Placental pericyte (primary cell): ENCODE data around the gene CPEB1.

DNA sequence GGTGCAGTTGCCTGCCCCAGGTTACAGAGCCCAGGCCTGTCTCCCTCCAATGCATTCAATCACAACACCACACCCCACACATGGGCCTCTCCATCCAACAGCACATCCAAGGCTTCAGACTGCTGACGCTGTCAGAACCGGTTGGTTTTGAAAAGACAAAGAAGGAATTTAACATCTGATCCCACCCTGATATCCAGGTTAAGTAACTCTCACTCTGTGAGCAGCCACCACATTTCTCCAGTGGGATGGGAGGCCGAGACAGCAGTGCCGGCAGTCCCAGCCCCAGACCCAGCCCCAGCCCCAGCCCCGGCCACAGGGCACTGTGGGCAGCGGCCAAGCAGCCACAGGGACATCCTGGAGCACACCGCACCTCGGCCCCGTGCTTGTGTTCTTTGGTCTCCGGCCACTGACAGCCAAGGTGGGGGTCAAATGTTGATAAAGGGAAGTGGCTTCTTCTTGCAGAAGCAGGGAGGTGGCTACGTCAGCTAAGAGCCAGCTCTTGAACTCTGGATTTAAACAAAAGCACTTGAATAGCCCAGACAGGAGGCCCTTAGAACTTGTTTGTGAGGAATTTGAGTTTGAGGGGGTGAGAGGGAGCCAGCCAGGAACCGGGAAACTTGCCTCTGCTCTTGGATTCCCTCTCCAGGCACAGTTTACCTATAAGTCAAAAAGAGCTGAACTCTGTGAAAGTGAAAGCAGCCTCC lies 135.9 kb upstream of the ABHD17C start:
- CAGE, long polyA plus RNA, result no peak

GRCh38 chr15:80695492-80696125 lies 499 bp downstream of the ABHD17C start:
- CAGE, long polyA plus RNA, result no peak

DNA sequence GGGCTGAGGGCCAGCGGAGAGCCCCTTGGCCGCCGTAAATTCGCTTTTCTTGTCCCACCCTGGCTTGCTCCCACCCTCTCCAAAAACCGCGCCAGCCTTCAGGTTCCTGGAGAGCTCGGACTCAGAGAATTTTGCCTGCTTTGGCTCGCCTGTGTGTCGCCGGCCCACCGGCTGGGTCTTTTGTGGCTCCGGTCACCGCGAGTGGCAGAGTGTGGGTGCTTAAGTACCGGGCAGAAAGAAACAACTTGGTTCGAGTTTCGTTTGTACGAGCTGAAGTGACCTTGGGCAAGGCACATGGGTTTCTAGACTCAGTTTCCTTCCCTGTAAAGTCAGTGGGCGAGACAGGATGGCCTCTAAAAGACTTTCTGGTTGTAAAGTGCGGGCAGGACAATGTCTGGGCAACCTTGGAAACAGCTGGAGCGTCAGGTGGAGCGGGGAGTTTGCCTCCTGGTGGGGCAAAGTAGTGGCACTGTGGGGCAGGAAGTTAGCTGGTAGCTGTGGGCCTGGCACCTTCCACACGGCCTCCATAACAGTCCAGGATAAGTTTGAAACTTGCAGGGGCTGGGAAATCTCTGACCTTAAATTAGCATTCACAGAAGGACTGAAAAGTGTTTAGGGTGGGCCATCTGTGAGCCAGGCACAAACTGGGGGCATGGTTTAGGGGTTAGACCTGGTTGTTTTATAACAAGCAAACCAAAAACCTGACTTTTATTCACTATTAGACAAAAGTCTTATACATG lies 1.2 kb downstream of the ABHD17C start:
- CAGE, long polyA plus RNA, result no peak

GRCh38 chr15:80715107-80715725 lies 20.1 kb downstream of the ABHD17C start:
- CAGE, long polyA plus RNA, result no peak

DNA sequence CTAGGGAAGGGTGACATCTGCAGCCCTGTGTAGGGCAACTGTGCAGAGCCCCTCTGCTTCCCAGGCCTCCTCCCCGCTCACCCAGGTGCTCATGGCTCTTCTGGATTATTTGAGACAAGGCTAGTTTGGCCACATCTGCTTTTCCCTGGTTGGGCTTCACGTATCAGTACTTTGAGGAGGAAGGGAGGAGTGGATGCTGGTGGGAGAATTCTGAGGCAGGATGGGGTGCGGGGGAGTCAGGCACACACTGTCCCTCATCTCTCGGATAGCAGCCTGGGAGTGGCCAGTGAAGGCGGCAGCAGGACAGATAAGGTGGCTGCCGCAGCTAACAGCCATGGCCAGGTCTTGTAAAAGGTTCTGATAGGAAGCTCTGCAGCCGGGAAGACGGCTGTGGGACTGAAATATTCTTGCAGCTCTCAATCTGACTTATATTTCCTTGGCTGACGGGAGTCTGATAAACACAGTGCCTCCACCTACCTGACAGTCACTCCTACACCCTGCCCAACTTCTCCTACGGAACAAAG lies 87.3 kb downstream of the MESD start:
- CAGE, long polyA plus RNA, result no peak

GRCh38 chr15:81007375-81007853 lies 6.7 kb downstream of the TLNRD1 start:
- CAGE, long polyA plus RNA, result no peak

DNA sequence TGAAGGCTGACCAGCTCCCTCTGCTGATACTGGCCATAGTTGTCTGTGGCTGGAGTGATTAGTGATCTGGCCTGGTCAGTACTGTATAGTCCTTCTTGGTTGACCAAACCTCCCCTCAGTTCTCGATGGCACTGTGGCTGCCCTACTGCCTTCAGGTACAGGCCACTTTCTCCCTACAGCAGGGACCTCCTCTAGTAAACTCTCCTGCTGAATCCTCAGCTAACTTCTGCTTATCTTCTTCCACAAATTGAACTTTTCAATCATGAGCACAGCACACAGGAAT lies 30.2 kb downstream of the CFAP161 start:
- CAGE, long polyA plus RNA, result no peak

- CAGE, long polyA plus RNA, result no peak
These were observed 62.6 kb downstream of the STARD5 start for GRCh38 chr15:81261288-81261751.

GRCh38 chr15:81291584-81292163 lies 32.3 kb downstream of the STARD5 start:
- CAGE, long polyA plus RNA, result no peak

DNA sequence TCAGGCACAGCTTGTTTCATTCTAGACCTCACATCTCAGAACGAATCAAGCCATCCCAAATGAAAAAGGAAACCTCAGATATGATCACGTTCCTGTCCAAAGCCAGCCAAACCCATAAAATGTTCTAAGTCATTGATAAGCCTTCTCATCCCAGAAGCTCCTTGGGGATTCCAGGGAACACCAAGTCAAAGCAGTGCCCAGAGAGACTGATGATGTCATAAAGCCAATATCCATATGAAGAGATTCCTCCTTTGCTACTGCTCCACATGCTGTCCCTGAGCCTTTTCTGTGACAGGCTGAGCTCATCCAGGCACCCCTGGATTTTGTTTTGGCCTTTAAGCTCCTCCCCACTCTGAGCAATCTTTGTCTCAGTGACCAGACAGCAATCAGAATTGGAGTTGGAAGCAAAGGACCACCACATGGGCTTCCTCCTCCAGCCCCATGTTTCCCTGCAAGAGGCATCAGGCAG lies 25.2 kb downstream of the MEX3B start:
- CAGE, long polyA plus RNA, result no peak

- CAGE, long polyA plus RNA, result no peak
These were observed 43.0 kb upstream of the MEX3B start for GRCh38 chr15:82088837-82089103.

DNA sequence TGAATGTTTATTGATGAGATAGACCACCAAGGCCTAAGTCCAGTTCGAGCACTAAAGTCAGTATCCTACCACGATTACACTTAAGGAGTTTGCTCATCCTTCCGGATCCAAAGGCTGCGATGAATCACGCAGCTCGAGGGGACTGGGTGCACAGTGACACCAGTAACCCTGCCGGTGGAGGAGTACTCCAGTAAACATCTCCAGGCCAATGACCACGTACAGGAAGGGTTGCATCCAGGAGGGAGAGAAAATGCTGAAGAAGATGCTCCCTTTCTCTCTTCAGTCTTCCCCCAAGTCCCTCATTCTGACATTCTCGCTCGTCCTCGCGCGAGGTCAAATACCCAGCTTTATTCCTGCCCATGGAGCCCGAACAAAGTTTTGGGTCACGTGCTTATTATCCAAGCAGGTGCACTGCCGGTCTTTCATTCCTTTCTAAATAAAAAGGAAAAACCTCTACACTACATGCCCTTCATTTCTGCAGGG lies 576 bp downstream of the EFL1 start:
- CAGE, long polyA plus RNA, result no peak

GRCh38 chr15:82647137-82648212 lies at the start of gene CPEB1:
TSS of gene CPEB1 (minus strand) at chr15:82647363.
- CAGE, long polyA plus RNA, result no peak

DNA sequence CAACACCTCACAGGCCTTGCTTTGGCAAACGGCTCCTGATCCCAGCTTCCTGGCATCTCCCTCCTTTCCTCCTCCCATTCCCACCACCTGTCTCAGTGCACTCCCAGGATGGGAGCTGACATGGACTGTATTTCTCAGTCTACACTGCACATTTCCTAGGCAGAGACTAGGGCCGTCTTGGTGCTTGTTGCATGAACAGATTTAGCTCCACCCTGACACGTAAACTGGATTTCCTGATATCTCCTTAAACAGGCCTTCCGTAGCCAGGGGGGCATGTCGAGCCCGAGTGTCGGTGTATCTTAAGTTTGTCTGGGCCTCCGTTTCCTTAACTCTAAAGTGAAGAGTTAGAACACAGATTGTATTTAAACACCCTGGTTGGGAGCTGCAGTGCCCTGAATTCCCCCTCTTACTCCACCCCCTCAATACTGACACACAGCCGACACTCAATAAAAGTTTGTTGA lies 715 bp upstream of the WHAMM start:
- CAGE, long polyA plus RNA, result no peak

DNA sequence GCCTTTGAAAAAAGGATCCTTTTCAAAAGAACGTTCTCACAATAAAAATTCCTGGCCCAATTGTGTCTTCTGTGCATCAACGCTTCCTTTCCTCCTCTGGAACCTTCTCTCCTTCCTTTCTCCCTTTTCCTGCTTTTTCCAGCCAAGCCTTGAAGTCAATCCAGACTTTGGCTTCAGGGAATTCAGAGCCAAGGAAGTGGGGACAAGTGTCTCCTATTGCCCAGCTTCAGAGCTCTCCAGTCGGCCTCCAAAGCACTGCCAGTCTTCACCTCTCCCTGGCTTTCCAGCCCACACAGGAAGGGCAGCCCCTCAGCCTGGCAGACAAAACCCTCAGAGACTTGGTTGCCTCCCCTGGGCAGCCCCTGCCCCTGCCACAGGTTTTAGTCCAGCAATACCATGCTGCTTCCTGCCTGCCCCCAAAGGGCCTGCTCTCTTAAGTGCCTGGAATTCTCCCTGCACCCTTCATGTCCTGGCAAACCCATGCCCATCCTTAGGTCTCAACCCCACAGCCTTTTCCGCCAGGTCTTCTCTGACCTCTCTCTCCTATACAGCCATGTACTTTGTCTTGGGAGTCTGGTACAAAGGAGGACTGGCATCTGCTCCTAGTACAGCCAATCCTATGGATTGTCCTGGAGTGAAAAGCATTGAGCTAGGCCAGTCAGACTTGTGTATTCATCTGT lies 26.8 kb downstream of the WHAMM start:
- CAGE, long polyA plus RNA, result no peak

DNA sequence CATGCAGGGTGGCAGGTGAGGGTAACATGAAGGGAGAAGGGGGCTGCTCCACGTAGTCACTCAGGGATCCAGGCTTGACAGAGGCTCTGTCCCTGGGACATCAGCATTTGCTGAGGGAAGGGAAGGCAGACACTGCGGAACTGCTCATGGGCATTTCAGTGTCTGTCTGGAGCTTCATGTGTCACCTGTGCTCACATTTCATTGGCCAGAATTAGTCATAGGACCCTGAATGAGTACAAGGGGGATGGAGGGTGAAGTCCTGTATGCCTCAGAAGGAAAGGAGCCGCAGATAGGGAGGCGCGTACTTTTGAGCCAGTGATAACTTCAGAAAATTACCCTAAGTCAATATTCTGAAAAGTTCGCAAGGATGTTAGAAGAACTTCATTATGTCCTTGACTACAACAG lies 34.5 kb downstream of the WHAMM start:
- CAGE, long polyA plus RNA, result no peak

DNA sequence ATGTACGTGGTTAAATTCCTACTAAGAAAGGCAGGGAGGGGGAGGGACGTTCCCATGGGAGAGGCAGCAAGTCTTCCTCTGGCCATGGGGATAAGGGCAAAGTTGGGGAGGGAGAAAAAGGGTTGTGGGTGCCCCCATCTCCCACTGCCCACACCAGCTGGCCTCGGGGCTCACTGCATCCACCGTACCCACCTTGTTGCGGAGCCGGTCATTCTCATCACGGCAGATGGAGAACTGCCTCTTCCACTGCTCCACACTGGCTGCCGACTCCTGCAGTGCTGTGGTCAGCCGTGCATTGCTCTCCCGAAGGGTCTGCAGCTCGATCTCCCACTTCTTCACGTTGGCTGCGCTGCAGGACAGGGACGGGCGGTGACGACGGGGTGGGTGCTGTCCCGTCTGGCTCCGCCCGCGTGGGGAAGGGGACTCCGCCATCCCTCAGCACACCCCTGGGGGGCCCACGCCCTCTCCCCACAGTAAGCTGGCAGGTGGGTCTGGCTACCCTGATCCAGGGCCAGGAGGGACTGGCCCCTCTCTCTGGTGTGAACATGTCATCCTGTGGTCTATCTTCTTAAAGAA lies 45.1 kb downstream of the WHAMM start:
- CAGE, long polyA plus RNA, result no peak

DNA sequence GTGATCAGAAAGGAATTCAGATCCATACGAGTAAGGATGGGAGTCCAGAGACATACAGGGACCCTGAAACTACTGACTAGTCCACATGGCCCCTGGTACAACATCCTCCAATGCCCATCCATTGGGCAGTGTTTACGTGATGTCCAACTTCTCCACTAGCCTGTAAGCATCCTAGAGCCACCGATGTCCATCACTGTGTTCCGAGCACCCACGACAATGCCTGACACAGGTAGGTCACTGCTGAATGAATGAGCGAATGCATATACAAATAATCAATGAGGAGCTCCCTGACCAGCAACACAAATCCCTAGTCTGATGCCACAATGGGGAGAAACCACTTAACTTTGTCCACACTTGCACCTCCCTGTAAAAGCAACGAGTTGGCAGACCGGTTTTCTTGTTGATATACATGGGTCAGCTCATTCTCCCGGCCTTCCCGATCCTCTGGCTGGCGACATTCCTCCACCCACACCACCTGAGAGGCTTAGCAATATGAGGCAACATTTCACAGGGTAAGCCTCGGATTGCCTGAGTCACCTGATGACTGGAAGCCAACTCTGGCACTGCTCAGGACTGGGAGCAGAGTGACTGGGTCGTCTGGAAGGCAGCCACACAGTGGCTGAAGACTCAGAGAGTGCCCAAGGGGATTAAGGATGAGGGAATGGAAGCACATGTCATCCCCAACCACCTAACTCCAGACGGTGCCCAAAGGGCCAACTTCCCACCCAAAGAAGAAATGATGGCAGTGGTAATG lies 10.0 kb downstream of the HOMER2 start:
- CAGE, long polyA plus RNA, result no peak

GRCh38 chr15:82962514-82962872 lies 10.0 kb upstream of the HOMER2 start:
- CAGE, long polyA plus RNA, result no peak

GRCh38 chr15:83062528-83063033 lies 4.5 kb downstream of the BTBD1 start:
- CAGE, long polyA plus RNA, result no peak